Hair follicular keratinocyte (primary cell): ENCODE data around the gene SRFBP1.

- RAMPAGE, long total RNA, result no peak
These were observed 769.0 kb upstream of the SEMA6A start for GRCh38 chr5:117343682-117343977.

- RAMPAGE, long total RNA, result no peak
These were observed 39.1 kb upstream of the DMXL1 start for GRCh38 chr5:119031697-119032256.

- RAMPAGE, long total RNA, result no peak
These were observed 117.1 kb upstream of the TNFAIP8 start for GRCh38 chr5:119238771-119239108.

GRCh38 chr5:119353491-119354514 lies 2.0 kb upstream of the TNFAIP8 start:
- RAMPAGE, long total RNA, result no peak

DNA sequence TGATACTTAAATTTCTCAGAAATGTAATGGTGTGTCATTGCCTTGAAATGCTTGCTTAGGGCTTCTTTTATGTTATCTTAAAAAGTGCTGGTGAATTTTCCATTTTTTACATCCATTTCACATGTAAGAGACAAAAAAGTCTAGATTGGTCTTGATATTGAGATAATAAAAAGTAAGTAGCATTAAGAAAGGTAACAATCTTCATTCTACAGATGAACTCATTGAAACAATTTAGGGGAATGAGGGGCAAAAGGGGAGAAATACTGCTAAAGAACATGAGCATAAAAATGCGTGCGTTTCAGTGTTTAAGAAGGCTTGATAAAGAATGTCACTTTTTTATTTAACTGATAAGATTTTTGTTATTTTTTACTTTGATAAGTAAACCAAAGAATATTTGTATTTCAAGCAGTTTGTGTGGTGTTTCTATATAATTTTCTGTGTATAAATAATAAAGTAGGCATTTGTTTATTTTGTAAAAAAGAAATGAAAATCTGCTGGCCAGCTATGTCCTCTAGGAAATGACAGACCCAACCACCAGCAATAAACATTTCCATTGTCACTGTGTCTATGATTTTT lies 38.3 kb downstream of the TNFAIP8 start:
- RAMPAGE, long total RNA, result no peak

DNA sequence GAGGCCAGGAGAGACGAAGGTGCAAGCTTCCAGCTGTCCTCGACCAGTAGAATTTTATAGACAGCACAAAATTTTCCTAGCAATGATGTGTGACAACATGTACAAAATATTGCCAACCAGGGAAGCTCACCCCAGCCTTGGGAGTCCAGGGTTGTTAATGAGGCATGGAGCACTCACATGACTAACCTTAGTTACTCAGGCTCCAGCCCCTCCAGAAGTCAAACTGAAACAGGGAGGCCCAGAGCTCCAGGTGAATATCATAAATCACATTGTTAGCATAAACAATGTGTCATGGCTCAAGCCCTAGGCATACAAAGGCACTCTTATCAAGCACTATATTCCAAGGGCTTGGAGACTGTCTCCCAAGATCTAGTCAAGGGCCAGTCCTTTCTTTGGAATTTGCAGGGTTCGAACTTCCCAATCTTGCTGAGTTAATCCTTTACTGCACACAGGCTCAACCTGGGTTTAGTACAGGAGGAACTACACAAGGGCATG lies 44.4 kb downstream of the TNFAIP8 start:
- RAMPAGE, long total RNA, result no peak

DNA sequence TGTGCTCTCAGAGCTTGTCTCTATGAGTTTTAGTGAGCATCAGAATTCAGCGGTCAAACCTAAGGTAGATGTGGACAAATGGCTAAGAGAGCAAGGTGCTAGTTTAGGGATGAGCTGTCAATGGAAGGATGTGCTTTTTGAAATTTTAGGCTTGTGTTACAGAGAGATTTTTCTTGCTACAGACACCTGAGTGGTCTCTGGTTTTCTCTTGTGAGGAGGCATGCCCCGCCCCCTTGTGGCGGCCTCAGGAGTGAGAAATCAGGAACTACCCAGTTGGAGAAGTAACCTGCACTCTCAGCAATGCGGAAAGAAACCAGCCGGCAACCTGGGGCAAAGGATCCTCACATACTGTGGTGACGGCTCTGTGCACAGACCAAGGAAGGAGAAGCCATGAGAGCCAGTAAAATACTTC lies 16.9 kb upstream of the HSD17B4 start:
- RAMPAGE, long total RNA, result no peak

DNA sequence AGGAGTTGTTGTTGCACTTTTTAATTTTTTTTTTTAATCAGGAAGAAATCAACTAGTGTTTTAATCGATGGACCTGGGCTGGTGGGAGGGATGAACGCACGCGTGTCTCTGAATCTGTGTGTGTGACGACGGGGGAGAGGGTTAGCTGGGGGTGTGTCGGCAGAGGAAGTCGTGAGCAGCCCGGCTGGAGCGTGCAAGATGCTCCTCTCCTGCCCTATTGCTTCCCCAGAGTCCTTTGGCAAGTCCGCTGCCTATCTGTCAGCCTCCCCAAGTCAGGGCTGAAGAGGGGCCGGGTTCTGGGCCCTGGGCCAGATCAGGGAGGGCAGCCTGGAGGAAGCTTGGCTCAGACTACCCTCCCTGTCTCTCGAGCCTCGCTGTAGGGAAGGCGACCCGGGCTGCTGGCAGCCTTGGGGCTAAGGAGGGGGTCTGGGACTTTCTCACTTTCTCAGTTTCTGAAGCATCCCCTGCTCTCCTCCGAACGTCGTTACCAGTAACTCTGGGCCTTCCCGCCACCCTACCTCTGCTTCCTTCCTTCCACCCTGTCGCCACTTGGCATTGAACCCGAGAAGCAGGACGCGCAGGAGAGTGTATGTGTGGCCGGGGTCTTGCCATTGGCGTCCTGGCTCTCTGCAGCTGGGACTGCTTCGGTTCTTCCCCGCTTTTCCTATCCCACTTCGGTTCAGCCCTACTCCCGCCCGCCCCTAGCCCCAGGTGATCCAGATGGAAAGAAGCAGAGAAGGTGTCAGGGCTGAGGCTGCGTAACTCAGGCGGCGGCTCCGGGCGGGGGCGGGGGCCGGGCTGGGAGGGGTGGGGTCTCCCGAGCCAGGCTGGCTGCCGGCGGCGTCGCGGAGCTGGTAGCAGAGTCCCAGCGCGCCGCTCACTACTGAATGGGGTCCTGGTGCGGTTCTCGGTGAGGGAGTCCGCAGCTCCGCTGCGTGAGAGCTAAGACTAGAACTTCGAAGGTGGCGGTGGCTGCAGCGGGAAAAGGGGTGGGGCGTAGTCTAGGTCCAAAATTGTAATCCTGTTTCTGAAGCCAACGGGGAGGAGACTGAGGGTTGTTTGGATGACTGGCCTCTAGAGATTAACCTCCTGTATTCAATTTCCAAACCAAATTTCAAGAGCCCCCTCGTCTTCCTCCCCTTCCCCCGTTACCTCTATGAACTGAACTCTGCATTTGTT lies 1.1 kb downstream of the PRR16 start:
- RAMPAGE, long total RNA, result no peak

- RAMPAGE, long total RNA, result no peak
These were observed 236.5 kb downstream of the PRR16 start for GRCh38 chr5:120700491-120701030.

GRCh38 chr5:121961757-121962779 lies at the start of gene SRFBP1:
Gene SRFBP1 (plus strand): TSS chr5:121961975.
- RAMPAGE, long total RNA, result no peak

DNA sequence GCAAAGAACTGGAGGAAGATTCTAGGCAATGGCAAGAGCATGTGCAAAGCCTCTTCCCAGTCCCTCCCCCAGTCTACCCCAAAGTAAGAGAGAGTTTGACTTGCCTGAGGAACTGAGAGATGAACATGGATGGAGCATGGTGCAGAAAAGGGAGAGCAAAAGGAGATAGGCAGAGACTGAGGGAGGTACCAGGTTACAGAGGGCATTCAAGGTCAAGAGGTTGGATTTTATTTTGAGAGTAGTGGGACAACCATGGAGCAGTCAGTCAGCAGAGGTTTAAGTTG lies 8.1 kb downstream of the ZNF474 start:
- RAMPAGE, long total RNA, result no peak

- RAMPAGE, long total RNA, result no peak
These were observed 154.0 kb upstream of the SNX2 start for GRCh38 chr5:122620810-122621344.

GRCh38 chr5:122702498-122702839 lies 72.4 kb upstream of the SNX2 start:
- RAMPAGE, long total RNA, result no peak

DNA sequence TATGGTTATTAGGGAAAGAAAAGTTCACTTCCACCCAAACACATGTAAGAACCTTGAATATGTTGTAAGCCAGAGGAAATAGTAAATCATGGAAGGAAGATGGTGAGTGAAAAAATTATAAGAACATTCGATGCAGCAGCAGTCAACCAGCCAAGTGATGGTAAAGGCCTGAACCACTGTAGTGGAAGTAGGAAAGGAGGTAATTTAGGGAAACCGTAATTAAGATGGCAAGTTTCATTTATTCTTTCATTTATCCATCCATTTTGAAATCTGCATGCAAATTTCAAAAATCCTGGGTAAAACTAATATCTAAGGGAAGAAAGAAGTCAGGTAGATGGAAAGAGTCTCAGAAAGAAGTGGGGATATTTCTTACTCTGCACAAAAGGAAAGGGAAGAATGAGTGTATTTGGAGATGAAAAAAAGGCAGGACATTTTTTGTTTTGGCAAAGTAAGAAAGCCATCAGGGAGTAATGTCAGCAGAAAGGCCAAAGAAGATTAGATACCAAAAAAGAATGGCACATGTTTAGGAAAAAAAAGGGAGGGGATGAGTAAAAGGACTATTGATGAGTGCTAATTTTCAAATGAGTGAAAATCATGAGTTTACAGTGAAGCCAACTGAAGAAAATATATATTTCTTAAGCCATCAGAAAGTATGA lies 8.9 kb upstream of the SNX24 start:
- RAMPAGE, long total RNA, result no peak

GRCh38 chr5:122846207-122846656 lies 819 bp downstream of the SNX24 start:
- RAMPAGE, long total RNA, result no peak

- RAMPAGE, long total RNA, result no peak
These were observed 39.3 kb downstream of the PPIC start for GRCh38 chr5:122997175-122997692.

DNA sequence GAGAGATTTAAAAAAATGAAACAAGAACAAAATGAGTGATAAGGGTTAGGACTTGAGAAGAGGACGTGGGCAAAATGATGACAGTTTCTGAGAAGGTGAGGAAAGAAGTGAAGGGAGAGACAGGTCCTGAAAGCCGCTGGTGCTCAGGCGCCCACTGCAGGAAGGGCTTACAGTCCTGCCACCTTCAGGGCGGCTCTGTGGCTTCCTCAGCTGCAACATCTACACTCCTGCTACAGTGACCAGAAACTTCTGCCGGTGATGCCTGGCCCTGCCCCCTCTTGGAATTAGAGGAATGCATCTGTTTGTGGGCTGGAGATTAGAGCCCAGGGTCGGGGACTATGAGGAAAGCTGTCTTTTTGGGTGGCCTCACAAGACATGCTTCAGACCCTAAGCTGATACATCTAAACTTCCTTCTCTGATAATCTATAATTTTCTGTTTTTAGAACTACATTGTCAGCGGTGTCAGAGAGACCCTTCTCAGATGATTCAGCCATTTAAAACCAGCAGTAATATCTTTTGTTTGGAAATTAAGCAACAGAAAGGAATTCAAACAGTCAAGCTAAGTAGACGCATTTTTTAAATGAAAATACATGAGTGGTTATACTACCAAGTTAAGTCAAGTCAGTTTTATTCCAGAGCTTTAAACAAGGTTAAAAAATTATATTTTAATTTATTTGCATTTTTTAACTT lies 30.4 kb downstream of the PRDM6 start:
- RAMPAGE, long total RNA, result no peak

DNA sequence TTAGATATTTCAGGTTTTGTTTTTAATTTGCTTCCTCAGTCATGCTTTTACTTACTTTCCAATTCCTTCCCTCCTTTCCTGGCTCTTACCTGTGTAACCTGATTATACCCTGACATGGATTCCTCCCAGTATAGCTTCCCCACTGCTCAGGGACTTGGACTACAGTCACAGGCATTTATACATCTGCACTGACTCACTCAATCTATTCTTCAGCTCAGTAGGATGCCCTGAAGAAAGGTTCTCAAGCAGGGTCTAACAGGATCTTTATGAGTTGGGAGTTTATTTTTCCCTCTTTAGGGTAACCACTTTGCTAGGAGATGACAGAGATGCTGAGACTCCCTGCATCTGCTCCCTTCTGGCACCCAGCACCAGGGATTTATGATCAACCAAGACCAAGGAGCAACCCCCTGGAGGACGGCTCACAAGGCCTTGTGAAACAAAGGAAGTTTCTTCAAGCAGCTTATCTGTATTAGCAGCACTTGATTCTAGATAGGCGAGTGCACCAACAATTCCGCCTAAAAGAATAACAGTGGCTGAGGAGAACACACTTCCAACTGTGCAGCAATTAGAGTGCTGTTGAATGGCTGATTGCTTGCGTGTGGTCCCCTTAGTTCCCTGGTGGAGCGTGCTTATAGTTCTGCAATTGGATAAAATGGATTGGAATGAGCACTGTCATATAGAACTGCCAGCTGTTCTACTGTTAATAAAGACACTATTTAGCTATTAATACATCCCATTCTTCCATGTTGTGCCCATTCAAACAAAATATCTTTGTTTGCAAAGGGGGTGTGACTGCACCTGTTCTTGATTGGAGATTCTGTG lies 482.6 kb downstream of the ZNF608 start:
- RAMPAGE, long total RNA, result no peak

- RAMPAGE, long total RNA, result no peak
These were observed 121.2 kb downstream of the ZNF608 start for GRCh38 chr5:124625227-124625567.

DNA sequence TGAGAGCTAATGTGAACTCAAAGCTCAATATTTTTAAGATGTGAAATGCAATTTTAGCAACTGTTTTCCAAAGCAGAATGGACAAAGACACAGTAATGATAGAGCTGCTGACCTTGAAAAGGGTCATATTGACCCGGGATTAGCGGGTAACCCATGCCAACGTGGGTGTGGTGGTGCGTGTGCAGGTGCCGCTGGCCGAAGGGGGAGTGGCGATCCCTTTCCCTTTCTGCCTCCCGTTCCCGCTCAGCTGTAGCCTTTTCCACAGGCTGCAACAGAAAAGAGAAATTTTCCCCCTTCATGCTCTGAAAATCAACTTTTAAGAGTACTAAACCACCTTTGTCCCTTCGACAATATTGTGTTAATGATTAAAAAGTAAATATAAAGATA lies 105.3 kb downstream of the ZNF608 start:
- RAMPAGE, long total RNA, result no peak